ENCODE measurements around a stretch of chr11.

DNA sequence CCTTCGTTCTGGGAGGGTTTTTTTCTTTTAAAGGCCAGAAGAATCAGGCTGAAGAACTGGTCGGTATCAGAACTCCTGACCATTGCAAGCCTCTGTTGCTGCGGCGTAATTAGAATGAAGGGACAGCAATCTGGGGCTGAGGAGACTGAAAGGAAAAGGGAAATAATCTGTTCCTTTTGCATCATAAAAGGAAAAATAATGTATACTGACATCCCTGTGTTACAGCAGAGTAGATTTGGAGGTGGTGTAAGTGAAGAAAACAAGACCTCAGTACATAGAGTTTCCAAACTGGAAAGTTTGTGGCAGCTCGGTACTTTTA is 728 bp downstream of the SC5D start:
- PRO-cap, result no peak
- RAMPAGE, long total RNA, 5 experiments, result no peak in any of the 5 experiments
- RRBS, result no CpG with 5 or more reads among the region's 5 CpGs

GRCh38 chr11:121451257-121451835 is 768 bp upstream of the SORL1 start:
- PRO-cap, result no peak
- RAMPAGE, long total RNA, 5 experiments, result no peak in any of the 5 experiments
- RRBS, result no CpG with 5 or more reads among the region's 12 CpGs

GRCh38 chr11:121459398-121460109 is 7.4 kb downstream of the SORL1 start:
- PRO-cap, result no peak
- RAMPAGE, long total RNA, 5 experiments, result no peak in any of the 5 experiments
- RRBS, result no CpG with 5 or more reads among the region's 8 CpGs

DNA sequence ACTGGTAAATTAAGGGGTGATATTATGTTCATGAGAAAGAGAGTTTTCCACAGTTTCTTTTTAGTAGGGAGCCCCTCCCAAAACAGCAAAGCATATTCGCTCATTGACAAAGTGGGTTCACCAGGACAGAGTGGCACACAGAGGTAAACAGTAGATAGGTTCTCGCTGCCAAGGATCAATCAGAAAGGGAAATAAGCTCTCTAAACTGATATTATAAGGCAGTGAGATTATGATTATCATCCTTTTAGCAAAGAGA is 11.1 kb downstream of the SORL1 start:
- PRO-cap, result no peak
- RAMPAGE, long total RNA, 5 experiments, result no peak in any of the 5 experiments
- RRBS, result no CpG with 5 or more reads among the region's 2 CpGs

DNA sequence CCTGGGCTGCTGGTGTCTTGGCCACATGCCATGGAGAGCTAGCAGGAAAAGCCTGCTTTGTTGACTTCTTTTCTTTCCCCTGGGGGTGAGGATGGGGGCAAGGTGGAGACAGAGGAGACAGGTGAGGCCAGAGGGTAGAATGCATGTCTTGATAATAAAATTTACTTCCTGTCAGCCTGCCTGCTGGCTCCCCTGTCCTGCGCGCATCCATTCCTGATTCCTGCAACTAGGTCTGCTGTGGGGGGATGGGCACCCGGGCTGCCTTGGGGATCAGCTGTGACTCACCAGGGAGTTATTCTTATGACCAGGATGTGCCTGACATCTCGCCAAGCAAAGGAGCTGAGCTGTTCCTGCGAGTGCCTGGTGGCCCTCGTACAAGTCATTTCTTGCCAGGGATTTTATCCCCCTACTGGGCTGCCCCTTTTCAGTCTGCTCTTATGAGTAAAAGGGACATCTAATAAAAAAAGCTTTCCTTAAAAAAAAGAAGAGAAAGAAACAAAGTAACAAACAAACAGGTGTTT is 14.4 kb downstream of the SORL1 start:
- PRO-cap, result no peak
- RAMPAGE, long total RNA, 5 experiments, result no peak in any of the 5 experiments
- RRBS, result no CpG with 5 or more reads among the region's 6 CpGs

- PRO-cap, result no peak
- RAMPAGE, long total RNA, 5 experiments, result no peak in any of the 5 experiments
- RRBS, result no CpG with 5 or more reads among the region's 5 CpGs
Measured at GRCh38 chr11:121469845-121470285, 17.8 kb downstream of the SORL1 start.

DNA sequence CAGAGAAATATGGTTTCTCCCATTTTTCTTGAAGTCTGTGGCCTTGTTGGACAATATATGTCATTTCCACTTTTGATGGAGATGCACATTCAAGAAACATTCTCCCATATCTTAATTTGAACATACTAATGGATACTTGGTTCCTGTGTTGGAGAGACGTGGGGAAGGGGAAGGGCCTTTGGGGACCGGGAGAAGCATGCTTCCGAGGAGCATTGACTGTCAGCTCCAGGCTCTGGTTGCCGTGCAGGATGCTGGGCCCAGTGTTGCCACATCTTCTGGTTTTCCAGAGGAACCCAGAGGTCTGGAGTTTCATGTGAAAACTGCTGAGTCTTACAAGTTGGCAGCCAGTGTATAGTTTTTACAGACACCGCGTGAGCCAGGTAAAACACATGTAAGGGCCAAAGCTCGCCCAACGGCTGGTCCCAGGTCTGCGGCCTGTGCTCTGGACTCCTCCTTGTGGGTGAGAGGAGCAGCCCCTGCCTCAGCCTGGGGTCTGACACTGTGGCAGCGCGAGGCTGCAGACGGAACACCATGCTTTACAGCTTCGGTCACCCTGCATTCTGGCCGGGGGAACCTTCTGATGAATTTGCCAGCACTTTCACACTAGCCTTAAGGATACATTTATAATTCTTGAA is 19.0 kb downstream of the SORL1 start:
- PRO-cap, result no peak
- RAMPAGE, long total RNA, 5 experiments, result no peak in any of the 5 experiments
- RRBS, result no CpG with 5 or more reads among the region's 14 CpGs

DNA sequence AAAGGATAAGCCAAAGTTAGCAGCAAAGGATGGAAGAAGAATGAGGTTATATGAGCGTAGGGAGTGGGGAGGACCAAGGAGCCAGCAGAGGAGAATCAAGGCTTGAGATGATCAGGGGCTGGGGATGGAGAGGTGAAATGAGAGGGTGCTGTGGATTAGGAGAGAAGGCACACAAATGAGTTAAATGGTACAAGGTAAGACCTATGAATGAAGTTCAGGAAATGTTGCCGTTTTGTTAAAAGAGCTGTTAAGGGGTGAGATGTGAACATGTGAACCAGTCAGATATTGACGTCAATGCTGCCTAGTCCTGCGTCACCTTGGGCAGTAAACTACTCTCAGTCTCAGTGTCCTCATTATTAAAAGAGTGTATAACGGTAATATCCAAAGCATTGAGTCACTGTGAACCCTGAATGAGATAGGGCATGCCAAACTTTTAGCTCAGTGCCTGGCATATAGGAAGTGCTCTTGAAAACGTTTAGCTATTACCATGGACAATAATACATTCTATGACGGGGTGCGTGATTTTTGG is 33.0 kb downstream of the SORL1 start:
- PRO-cap, result no peak
- RAMPAGE, long total RNA, 5 experiments, result no peak in any of the 5 experiments
- RRBS, result no CpG with 5 or more reads among the region's 8 CpGs

GRCh38 chr11:121536685-121537521 is 84.8 kb downstream of the SORL1 start:
- PRO-cap, result no peak
- RAMPAGE, long total RNA, 5 experiments, result no peak in any of the 5 experiments
- RRBS, result no CpG with 5 or more reads among the region's 12 CpGs

GRCh38 chr11:121582317-121582882 is 130.3 kb downstream of the SORL1 start:
- PRO-cap, result no peak
- RAMPAGE, long total RNA, 5 experiments, result no peak in any of the 5 experiments
- RRBS, result no CpG with 5 or more reads among the region's 4 CpGs

DNA sequence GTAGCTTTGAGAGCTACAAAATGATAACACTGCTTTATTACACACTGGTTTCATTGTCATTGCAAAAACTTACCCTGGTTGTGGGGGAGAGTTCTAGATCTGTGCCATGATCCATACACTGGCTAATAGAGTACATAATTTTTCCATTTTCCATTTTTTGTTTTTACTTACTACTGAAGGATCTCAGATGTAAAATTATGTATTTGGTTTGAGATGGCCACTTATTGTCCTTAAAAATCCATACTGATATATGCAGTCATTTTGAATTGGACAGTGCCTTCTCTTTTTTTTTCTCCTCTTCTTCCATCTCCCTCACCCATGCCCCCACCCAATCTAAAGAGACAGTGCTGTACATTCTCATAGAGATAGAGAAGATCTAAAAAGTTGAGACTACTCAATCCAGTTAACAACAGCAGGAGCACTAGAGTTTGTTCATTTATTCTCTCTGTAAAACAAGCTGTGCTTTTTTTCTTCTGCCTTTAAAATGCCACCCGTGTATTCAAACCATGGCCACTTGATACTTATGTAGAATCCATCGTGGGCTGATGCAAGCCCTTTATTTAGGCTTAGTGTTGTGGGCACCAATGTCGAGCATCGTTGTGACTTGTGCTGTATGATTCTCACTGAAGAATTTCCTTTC is 178.3 kb downstream of the SORL1 start:
- PRO-cap, result no peak
- RAMPAGE, long total RNA, 5 experiments, result no peak in any of the 5 experiments
- RRBS, result no CpG with 5 or more reads among the region's 4 CpGs

DNA sequence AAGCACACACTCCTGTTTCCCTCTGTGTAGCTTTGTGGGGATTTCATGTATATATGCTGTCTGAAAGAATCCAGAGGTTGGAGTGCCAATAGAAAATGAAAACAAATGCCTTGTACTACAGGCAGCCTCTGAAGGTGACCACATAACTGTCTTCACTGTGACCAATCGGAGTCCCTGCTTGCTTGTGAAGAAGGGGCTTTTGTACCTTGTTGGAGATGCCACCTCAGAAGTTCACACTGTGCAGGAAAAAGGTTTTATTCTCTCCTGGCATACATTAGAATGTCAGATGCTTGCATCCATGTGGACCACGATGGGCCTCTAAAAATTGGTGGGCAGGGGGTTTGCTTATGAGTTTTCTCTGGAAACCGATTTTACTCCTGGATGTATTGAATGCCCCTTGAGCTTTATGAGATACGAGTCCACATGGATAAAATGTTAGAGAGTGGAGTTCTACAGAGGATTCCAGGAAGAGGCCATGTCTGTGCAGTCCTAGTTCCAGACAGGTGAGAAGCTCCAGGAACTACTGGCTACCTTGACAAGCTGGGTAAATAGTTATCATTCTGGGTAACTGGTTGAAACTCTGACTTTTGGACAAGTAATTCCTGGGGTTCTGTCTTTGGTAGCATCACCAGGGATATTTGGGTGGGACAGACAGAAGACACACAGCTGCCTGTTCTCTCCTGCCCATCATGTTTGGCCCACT is 179.9 kb downstream of the SORL1 start:
- PRO-cap, result no peak
- RAMPAGE, long total RNA, 5 experiments, result start-site peak on the plus strand in 2 of 5 experiments, centred at positions 448 to 493 of the sequence, 5 to 27 reads per replicate
- RRBS, result no CpG with 5 or more reads among the region's 4 CpGs

- PRO-cap, result no peak
- RAMPAGE, long total RNA, 5 experiments, result no peak in any of the 5 experiments
- RRBS, result no CpG with 5 or more reads among the region's 5 CpGs
Measured at GRCh38 chr11:121635086-121635453, 183.0 kb downstream of the SORL1 start.

DNA sequence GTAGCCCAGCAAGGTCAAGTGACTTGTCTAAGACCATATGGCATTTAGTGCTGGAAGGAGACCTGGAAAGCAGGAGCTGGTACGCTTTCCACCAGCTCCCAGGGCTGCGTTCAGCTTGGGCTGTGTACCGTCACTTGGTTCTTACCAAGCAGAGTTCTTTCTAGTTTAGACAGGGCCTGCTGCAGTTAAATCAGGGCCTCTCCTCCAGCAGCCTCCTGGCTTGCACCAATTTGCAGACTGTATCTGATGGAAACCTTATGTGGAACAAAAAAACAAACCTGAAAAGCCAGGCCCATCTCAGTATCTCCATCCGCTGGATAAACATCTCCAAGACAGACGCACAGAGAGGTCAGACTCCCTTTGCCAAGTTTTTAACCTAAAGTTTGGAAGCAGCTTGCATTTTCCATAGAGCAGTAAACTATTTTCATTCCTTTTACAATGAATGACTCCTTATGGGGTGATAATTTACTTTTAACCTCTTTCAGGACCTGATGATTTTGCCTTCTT is 289.2 kb downstream of the SORL1 start:
- PRO-cap, result no peak
- RAMPAGE, long total RNA, 5 experiments, result no peak in any of the 5 experiments
- RRBS, result no CpG with 5 or more reads among the region's 5 CpGs

- PRO-cap, result unidirectional peak, minus-strand start at chr11:122152296
- RAMPAGE, long total RNA, 5 experiments, result no peak in any of the 5 experiments
- RRBS, result no CpG with 5 or more reads among the region's 6 CpGs
Measured at GRCh38 chr11:122152072-122152432, 36.0 kb upstream of the BLID start.

- PRO-cap, result no peak
- RAMPAGE, long total RNA, 5 experiments, result no peak in any of the 5 experiments
- RRBS, result no CpG with 5 or more reads among the region's 5 CpGs
Measured at GRCh38 chr11:122180251-122181072, 64.4 kb upstream of the BLID start.

DNA sequence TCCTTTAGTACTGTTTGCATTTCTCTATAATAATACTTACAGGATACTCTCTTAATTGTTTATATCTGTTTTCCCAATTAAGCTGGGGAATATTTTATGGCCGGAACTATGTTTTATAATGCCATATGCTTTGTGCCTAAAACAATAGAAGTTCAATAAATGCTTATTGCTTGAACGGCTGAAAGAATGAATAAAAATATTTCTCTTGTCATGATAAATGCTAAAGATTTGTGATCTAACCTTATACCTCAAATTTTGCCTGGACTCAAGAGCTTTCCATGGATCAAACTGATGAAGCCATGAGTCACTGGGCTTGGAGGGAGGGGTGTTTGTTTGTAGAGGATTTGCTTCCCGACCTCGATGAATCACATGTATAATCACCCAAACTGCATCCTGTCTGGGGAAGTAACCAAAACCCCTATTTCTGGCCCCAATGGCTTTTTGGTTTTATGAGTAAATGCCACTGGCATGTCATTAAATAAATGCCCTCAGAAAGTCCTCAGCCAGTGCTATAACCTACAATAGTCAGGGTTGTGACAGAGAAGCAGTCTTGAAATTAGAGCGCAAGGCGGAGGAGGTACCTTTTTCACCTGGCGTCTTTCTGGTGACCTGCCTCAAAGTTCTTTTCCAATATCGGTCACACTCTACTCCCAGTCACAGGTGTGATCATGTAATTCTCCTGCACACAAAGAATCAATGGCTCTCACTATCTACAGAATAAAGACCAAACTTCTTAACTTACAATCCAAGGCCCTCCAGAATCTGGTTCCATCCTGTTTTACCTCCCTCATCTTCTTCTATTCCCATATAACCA is 81.0 kb upstream of the BLID start:
- PRO-cap, result no peak
- RAMPAGE, long total RNA, 5 experiments, result no peak in any of the 5 experiments
- RRBS, result no CpG with 5 or more reads among the region's 8 CpGs

DNA sequence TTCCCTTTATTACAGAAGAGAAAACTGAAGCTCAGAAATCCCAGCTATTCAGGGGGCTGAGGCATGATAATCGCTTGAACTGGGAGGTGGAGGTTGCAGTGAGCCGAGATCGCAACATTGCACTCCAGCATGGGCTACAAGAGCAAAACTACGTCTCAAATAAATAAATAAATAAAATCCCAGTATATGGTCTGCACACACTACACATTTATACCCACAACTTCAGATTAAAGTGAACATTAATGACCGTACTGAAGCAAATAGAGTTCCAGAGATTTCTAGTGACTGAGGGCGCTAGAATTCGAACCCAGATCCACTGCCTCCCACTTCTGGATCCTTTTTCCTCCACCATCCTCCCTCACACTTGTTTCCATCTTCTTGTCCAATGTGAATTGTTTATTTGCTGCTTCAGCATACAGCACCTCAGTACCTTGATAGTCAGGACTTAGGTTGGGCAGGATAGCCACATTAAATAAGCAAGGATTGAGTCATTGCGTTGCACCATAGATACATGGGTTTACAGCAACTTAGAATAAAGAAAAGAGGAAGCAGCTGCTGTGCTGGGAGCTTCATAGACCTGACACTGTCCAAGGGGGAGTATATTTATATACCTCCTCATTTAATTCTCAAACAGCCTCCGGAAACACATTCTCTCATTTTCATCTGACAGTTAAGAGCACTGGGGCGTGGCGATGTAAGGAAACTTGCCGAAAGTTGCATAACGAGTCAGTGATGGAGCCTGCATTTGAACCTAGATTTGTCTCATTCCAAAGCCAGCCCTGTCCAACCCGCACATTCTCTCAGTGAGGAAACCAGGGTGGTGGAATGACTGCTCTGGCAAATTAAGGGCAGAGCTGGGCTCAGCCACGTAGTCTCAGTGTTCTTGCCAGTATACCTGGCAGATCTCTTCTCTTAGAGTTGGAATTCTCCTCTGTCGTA is 42.0 kb downstream of the UBASH3B start:
- PRO-cap, result no peak
- RAMPAGE, long total RNA, 5 experiments, result no peak in any of the 5 experiments
- RRBS, result no CpG with 5 or more reads among the region's 16 CpGs

DNA sequence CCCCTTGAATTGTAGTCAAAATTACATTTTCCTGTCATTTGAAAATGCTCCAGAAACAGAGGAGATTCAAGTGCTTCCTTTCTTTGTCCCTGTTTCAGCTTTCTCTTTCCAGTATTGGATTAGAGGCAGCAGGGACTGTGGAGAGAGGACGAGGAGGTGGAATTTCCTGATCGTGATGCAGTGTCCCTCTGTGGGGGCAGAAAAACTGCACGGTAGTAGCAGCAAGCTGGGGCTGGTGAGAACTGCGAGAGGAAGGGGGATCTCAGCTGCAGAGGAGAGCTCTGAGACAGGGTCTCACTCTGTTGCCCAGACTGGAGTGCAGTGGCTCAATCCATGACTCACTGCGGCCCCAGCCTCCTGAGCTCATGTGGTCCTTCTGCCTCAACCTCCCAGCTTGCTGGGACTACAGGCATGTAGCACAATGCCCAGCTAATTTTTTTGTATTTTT is 60.4 kb downstream of the UBASH3B start:
- PRO-cap, result no peak
- RAMPAGE, long total RNA, 5 experiments, result no peak in any of the 5 experiments
- RRBS, result no CpG with 5 or more reads among the region's 5 CpGs

- PRO-cap, result no peak
- RAMPAGE, long total RNA, 5 experiments, result no peak in any of the 5 experiments
- RRBS, result no CpG with 5 or more reads among the region's 12 CpGs
Measured at GRCh38 chr11:122717633-122718174, 62.2 kb downstream of the UBASH3B start.

Data from stomach (tissue), 7 donors.